ENCODE measurements around a stretch of chr3.

DNA sequence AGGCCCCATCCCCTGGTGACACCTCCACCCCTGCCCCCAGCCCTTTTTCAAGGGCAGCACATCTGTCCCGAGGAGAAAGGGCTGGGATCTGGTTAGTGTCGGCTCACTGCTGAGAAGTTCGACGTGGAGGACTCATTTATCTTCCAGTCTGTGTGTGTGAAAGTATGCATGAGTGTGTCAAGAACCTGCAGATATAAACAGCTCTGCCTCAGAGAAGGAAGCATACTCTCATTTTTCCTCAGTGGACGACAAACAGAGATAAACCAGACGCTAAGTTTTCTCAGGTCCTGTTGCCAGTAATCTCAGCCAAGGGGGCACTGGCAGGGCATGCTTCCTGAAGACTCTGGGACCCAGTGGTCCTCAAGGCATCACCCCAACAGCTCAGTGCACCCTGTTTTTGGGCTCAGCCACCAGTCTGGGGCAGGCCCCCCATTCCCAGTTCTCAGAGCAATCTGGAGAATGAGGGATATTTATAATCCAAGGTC, 73.8 kb downstream of the ADCY5 start:
- PRO-cap = no peak

DNA sequence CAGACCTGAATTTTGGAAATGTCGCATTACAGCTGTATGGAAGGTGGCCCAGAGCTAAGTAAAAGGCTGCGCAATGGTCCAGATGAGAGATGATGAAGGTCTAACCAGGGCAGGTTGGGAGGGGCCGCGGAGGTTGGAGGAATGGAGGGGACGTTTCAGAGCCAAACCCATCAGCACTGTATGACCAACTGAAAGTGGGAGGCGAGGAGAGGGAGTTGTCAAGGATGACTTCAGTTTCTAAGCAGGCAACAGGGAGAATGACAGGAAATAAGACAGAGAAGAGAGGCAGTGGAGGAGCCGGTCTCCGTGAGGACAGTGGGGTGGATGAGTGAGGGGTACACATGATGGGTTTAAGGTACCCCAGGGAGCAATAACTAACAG, 60.8 kb downstream of the ADCY5 start:
- PRO-cap = no peak

- PRO-cap = no peak
These were observed 57.7 kb downstream of the ADCY5 start for GRCh38 chr3:123391171-123391657.

DNA sequence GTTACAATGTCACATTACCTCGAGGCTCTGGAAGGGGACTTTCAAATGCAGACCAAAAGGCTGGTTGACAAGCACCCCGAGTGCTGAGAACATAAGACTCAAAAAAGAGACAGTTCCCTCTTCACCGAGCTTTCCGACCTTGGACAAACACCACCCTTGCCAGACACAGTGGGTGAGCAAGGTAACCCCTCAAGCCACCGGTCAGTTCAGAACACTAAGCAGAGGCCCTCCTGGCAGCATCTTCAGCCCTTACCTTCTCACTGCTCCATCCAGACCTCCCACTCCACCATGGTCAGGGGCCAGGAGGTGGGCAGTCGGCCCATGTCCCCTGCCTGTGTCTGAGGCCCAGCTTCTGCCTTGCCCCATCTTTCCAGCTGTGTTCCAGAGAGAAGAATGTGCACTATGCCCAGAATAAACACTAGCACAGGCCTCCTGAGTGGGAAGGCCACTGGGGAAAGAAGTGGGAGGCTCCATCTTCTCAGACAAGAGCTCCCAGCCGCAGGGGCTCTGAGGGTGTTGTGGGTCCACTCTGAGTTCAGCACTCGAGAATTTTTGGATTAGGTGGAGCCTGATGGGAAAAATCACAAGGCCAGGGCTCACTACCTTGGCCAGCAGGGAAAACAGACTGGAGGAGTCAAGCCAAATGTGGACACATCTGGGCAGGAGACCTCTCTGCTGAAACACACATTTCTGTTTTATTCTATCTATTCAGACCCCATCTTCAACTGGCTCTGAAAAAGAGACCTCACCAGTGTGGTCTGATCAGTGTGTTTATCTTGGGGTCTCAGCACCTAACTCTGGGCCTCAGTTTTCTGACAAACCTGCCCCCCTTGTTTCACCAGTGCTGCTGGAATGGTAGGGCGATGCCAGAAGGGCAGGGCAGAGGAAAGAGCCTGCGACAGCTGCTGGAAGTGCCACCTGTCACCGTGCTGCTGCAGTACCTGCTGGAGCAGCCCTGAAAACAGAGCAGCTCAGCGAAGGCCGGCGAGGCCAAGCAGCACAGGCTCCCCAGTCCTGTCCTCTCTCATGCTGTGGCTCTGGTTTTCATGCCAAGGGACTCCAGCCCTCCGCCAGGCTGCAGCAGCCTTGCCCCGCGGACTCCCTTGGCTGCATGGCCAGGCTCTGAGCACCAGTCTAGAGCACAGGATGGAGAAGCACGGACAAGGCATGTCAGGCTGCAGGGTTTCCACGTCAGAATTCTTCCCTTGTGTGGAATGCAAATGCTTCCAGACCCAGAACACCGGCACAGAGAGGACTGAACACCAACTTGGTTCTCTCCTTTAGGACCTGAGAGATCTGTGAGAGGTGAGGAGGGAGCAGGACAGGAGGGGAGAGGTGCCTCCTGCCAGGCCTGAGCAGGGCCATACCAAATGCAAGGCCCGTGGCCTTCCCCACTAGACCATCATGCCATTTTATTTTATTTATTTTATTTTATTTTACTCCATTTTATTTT, 44.2 kb downstream of the ADCY5 start:
- PRO-cap = no peak

DNA sequence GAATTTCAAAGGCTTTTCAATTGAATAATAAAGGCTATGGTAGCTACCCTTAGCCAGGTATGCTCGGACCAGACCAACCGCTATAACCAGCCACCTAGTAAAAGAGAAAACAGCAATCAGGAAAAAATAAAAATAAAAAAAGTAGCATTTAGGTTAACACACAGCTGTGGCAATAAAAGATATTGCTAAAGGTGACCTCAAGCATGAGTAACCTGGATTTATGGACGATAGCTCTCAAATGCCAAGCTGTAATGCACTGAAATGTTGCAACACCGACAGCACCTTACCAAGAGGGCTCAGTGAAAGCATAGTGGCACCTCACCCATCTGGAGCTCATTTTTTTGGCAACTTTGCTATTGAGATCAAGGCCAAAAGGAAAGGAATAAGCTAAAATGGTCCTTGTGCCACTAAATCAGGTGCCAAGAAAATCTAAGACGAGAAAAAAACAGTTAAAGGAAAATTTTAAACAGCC, 2.6 kb downstream of the HACD2 start:
- PRO-cap = no peak

GRCh38 chr3:123585888-123585971, 877 bp upstream of the HACD2 start:
- PRO-cap = no peak

DNA sequence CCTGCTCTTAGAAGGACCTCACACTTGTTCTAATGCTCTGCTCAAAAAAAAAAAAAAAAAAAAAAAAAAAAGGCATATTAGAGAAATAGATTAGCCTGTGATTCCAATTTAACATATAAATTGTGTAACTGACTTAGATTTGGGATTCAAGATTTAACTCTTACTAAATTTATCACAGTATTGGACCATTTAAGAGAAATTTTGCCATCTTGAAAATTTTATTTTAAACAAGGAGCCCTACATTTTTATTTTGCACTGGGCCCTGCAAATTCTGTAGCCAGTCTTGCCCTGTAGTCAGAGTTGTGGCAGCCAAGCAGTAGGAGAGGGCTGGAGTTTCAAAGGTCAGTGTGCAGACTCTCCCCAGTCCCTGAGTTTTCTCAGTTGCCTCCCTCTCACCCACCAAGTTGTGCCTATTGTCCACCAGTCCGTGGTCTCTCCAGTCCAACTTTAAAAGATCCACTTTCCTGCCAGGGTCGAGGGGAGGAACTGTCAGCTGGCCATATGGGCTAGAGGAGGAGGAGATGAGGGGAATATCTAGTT, 19.1 kb upstream of the HACD2 start:
- PRO-cap = no peak

- PRO-cap = no peak
These were observed 51.7 kb upstream of the HACD2 start for GRCh38 chr3:123636446-123637109.

- PRO-cap = no peak
These were observed 74.8 kb upstream of the HACD2 start for GRCh38 chr3:123659616-123660159.

- PRO-cap = no peak
These were observed 89.3 kb upstream of the HACD2 start for GRCh38 chr3:123674090-123674529.

DNA sequence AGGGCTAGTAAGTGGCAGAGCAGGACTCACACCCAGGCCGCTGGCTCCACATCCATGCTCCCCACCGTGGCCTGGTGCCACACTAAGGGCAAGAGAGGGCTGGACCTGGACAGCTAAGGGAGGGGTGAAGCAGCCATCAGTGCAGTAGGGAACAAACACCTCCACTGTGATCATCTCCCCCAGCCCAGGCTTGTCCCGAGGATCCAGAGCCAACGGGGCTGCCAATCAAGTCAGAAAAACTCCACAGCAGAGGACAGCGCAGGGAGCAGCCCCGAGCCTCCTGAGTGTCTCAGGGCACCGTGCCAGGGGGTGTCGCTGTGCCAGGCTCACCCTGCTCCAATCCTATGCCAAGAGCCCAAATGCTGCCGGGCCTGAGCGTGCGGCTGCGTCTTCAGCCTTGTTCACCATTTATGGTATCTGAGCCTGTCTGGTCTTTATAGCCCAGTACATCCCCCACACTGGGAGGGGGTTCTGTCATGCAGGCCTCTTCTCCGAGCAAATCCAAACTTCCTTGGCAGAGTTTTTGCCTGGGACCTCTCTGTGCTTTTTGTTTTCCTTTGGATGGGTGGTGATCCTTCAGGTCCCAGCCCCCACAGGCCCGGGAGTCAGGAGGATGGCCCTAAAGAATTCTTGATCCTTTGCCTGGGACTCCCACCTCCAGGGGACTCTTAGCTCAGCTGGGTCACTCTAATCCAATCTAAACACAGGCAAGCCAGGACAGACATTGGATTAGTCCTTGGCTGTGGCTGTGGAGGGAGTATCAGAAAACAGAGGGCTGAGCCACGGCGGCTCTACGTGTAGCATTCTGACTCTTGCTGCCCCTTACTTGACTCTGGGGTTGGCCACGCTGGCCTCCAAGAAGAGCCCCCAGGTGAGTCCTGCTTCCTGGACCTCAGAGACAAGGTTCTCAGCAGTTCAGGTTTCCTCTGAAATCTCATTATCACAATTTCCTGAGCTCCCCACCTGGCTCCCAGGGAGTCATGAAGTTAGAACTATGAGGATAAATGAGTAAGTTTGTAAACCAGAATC, 135.1 kb upstream of the HACD2 start:
- PRO-cap = no peak

DNA sequence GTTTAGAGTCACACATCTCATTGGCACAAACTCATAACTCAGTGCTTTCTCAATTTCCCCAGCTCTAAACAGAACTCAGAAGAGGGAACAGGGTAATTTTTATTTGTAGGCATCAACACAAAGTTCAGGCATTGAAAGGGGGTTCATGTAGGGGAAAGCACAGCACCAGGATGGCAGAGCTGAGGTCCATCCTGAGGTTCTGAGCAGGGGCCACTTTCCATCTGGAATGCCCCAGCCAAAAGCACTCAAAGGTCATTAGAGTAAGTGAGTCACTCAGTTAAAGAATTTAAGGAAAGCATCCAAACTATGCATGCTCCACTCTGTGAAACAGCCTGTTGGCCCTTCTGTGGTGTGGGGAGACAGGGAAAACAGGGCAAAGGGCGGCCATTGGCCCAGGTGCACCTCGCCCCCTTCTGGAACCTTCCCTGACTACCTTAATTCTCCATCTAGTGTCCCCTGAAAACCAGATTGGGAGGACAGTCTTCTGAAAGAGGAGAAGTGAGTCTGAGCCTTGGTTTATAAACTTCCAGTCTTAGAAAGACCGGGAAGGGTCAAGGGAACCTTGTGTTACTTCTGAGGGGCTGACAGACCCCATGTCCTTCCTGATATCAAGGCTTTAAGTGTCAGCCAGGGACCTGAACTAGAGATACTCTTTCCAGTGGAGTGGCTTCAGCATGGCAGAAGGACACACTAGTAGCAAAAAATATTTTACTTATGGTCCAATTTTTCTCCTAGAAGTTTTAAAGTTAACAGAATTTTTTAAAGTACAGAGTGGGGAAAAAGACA, 133.3 kb downstream of the MYLK start:
- PRO-cap = no peak

DNA sequence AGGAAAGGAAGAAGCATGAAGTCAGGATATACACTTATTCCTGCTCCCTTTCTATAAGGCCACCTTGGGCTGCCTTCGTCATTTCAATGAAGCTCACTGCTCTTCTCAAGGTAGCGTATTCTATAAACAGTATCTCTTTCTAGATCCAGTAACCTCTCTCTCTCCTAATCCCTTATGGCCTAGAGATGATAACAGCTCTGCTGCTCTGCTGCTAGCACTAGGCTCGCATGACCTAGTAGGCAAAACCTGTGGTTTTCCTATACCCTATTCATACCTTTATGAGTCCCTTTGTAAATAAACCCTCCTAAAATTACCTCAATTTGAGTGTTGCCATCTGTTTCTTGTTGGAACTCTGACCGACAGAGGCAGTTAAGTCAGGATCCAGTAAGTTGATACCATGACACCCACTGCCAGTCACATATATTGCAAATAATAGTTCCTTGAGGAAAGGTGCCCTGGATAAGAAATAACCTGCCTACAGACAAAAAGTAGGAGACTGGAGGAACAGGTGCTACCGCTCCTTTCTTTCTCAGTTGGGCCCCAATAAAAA, 7.3 kb downstream of the CCDC14 start:
- PRO-cap = no peak

GRCh38 chr3:124042262-124043494, 9.5 kb downstream of the KALRN start:
- PRO-cap = no peak

DNA sequence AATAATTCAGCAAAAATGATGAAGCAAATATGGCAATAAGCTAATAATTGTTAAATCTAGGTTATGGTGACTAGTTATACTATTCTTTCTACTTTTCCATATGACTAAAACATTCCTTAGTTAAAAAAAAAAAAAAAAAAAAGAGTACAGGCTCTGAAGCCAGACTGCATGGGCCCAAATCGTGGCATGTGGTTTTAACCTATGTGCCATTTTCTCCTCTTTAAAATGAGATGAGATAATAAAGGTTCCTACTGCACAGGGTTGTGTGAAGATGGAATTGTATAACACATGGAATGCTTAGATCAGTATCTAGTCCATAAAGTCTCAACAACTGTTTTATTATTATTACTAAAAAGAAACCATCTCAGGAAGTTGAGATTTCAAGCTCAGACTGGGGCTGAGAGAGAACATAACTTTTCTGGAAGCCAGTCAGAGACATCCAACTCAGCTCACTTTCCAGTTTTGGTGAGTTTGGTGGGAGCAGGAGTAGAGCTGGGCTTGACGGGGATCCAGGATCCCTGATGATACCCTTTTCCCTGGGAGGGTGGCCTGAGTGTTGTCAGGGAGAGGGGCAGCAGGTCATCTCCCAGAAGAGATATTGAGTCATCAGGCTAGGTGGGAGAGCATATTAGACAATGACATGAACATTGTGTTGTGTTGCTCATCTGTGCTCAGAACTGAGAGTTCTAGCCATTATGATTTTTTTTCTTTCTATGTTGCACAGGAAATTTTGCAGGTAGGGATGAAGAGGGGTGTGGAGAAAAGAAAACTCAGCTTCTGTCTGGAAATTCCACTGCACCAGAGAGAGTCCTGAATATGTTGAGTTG, 32.6 kb downstream of the KALRN start:
- PRO-cap = no peak

- PRO-cap = no peak
These were observed 120.9 kb upstream of the UMPS start for GRCh38 chr3:124609244-124609905.

DNA sequence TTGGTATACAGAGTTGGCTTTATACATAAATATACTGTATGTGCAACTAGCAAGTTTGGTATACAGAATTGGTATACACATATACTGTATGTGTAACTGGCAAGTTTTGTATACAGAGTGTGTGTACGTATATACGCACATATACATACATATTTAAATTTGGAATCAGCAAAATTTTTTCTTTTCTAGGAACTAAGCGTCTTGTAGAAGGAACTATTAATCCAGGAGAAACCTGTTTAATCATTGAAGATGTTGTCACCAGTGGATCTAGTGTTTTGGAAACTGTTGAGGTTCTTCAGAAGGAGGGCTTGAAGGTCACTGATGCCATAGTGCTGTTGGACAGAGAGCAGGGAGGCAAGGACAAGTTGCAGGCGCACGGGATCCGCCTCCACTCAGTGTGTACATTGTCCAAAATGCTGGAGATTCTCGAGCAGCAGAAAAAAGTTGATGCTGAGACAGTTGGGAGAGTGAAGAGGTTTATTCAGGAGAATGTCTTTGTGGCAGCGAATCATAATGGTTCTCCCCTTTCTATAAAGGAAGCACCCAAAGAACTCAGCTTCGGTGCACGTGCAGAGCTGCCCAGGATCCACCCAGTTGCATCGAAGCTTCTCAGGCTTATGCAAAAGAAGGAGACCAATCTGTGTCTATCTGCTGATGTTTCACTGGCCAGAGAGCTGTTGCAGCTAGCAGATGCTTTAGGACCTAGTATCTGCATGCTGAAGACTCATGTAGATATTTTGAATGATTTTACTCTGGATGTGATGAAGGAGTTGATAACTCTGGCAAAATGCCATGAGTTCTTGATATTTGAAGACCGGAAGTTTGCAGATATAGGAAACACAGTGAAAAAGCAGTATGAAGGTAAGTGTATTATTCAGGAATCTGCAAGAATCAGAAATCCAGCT, 7.4 kb downstream of the UMPS start:
- PRO-cap = no peak

- PRO-cap = no peak
These were observed 42.1 kb downstream of the UMPS start for GRCh38 chr3:124772338-124772794.

- PRO-cap = no peak
These were observed 43.4 kb downstream of the UMPS start for GRCh38 chr3:124773526-124774177.

- PRO-cap = no peak
These were observed 72.5 kb downstream of the ITGB5 start for GRCh38 chr3:124814533-124815236.